Duodenum (tissue), 1 donor: ENCODE data around the gene TXNDC2.

DNA sequence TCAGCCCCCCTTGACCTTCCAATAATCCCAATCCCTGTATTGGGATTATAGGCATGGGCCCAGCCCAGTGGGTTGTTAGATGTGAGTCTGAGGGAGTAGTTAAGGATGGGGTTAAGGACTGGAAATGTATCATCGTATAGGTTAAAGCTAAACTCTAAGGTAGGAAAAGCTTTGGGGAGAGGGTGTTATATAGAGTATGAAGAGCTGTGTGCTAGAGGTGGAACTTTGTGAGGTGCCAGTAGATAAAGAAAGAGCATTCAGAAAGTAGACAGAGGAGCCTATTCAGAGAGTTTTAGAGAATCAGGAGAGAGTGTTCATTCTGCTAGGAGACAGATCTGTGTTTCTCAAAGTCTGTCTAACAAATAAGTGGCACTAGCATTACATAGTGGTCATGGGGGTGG lies 81.0 kb downstream of the ARHGAP28 start:
- PRO-cap, result no peak

DNA sequence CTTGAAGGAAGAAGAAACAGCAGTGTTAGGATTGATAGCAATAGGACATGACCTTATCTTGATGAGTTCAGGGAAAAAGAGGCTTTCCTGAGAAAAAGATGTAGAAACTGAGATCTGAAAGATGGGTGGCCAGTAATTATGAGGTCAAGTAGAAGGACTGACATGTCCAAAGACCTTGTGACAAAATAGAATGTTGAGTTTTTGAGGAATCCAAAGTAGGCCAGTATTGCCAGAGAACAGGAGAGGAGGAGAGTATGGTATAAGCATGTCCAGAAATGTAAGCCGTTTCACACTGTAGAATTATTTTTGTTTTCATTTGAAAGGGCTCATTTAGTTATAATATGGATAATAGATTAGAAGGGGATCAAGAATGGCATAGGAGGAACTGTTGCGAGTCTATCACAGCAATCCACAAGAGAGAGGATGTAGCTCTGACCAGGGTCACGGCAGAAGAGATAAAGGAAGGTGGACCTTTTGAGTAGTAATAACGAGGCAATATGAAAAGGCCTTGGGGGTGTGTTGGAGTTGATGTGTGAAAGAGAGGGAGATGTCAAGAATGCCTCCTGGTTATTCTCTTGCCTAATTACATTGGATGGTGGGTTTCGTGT lies 104.9 kb downstream of the ARHGAP28 start:
- PRO-cap, result no peak

DNA sequence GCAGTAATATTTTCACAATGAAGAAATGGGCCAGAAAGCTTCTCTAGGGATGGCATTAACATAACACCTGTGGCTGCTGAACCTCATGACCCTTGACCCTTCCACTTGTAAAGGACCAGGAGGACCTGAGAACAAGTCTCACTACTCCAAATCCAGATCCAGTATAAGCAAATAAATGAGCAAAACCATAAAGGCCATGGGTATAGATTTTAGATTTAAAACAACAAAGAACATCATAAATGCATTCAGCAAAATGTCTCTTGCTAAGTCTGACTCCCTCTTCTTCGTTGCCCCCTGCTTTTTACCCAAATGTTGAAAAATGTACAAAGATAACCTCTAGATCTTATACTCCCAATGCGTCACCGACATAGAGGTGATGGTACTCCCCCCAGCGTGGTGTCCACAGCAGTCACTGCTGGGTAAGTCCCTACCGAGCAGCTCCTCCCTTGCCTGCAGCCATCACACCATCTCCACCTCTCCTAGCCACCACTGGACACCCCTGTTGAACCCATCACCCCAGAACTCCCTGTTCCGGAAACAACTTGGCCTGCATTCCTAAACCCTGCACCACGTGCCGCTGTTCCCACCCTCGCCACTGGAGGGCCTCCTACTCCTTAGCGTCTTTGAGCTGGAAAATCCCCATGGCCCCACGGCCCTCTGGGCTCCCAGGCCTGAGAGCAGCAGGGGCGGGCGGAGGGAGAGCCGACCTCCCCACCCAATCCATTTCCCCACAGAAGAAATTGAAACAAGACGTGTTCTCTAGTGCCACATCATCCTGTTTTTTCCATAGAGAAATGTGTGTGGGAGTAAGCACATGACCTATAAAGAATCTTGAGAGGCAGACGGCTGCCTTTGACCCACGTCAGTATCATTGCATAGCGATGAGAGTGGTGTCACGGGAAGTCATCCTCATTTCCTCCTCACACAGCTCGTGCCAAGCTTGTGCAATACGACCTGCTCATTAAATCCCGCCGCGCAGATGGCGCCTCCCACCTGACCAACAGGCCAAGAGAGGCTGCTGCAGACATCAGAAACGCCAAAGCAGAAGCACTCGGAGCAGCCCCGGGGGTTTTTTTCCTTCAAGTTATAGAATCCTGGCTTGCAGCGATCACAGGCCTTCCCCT lies 79.4 kb downstream of the LAMA1 start:
- PRO-cap, result no peak

GRCh38 chr18:7084700-7085302 lies 32.8 kb downstream of the LAMA1 start:
- PRO-cap, result no peak

GRCh38 chr18:7561928-7562505 lies 5.1 kb upstream of the PTPRM start:
- PRO-cap, result no peak

GRCh38 chr18:7565943-7566396 lies 1.1 kb upstream of the PTPRM start:
- PRO-cap, result no peak

- PRO-cap, result no peak
Observed at GRCh38 chr18:7601146-7601580, 34.0 kb downstream of the PTPRM start.

DNA sequence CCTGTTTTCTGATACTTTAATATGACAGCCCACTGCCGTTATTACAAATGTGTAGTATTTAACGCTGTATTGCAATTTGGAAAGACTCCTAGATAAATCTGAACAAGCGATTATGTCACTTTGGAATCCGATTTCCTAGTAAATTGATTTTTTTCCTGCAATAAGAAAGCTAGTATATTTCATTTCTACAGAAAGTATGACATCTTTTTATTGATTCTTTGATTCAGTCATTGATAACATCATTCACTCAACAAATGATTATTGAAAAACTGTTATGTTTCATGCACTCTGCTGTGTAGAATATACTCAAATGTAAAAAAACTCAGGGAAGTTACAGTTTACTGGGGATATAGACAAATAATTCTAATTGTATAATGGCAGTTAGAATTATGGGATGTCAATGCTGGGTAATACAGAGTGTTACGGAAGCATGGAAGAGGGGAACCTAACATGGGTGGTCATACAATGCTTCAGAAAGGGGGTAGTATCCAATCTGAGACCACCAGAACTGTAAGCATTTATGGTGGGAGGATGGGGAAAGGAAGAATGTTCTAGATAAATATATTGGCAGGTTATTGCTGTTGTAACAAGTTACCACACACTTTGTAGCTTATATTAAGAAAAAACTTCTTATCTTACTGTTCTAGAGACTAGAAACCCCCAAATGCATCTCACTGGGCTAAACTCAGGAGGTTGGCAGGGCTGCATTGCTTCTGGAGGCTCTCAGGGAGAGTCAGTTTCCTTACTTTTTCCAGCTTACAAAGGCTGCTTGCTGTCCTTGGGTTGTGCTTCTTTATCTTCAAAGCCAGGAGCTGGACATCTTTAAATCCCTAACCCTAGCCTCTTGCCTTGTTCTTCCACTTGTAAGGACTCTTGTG lies 235.7 kb downstream of the PTPRM start:
- PRO-cap, result no peak

GRCh38 chr18:7967460-7967912 lies 400.4 kb downstream of the PTPRM start:
- PRO-cap, result no peak

DNA sequence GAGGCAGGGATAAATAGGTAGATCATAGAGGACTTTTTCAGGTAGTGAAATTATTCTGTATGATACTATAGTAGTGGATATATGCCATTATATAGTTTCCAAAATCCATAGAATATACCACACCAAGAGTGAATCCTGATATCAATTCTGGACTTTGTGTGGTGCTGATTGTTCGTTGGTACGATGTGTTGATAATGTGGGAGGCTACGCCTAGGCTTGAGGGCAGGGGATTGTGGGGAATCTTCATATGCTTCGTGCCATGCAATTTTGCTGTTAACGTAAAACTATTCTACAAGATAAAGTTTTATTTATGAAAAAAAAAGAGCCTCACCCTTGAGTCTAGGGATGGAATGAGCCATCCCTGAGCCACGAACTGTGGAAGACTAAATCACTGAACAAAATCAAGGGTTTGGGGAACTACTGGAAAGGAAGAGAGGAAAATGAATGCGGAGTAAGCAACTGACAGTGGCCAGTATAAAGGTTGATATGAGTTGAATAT lies 409.2 kb downstream of the PTPRM start:
- PRO-cap, result no peak

GRCh38 chr18:8610395-8610878 lies 1.2 kb downstream of the RAB12 start:
- PRO-cap, result no peak

DNA sequence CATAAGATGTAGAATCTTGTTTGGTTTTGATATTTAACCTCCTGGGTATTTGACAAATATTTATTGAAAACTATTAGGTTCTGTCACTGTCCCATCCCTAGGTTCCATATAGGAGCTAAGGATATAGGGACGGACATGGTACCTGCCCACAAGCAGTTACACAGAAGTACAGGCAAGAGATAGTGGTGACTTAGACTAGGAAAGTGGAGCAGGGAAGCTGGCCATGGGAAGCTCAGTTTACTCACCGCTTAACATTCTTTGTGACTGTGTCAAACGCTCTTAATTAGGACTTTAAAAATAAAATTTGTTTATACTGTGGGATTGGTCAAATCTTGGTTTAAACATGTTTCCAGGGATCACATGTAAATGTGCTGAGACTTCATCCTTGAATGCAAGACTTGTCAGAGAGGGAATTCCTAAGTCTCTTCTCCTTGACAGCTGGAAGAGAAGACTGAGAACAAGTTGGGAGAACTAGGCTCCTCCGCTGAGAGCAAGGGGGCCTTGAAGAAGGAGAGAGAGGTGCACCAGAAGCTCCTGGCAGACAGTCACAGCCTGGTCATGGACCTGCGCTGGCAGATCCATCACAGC lies 107.3 kb downstream of the MTCL1 start:
- PRO-cap, result no peak

DNA sequence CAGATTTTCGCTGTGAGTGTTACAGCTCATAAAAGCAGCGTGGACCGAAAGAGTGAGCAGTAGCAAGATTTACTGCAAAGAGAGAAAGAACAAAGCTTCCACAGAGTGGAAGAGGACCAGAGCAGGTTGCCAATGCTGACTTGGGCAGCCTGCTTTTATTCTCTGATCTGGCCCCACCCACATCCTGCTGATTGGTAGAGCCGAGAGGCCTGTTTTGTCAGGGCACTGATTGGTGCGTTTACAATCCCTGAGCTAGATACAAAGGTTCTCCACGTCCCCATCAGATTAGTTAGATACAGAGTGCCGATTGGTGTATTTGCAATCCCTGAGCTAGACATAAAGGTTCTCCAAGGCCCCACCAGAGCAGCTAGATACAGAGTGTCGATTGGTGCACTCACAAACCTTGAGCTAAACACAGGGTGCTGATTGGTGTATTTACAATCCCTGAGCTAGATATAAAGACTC lies 167.6 kb upstream of the NDUFV2 start:
- PRO-cap, result no peak

DNA sequence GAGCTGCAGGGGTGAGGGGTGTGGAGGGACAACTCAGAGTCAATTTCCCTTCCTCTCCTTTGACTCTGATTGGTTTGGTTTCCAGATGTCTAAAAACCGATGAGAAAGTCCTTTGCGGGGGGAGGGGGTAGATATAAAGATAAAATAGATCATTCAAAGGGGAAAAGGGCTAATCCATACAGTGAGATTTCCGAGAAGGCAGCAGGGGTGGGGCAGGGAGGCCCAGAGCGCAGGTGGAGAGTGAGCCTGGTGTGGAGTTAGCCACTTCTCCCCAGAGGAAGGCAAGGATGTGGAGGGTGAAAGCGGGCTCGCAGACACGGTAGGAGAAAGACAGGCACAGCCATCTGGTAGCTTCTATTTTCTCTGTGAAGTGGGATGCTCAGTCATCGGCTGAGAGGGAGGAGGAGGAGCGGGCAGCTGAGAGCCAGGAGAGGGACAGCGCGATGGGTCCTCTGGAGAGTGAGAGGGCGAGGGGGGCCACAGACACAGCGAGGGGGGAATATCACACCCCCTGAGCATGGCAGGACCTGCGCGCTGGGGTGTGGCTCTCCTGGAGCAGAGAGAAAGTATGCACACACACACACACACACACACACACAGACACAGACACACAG lies 153.3 kb upstream of the NDUFV2 start:
- PRO-cap, result no peak

GRCh38 chr18:8998545-8999364 lies 103.7 kb upstream of the NDUFV2 start:
- PRO-cap, result no peak

DNA sequence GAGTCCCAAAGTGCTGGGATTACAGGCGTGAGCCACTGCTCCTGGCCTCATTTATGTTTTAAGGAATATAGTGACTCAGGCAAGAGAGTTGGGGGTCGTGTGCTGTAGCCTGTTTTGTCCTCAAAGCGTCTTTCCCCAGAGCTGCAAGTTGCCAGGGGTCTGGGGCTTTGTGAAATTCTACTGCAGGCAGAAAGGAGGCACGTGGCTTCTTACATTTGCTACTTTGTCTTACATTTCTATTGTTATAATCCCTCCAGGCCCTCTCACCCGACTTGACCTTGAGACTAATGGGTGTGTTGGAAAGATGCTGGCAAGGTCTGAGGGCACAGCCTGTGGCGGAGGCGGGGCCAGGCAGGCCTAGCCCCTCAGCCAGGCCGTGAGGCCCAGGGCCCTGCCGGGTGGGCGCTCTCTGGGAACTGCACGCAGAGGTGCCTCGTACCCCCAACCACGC lies 85.8 kb upstream of the NDUFV2 start:
- PRO-cap, result no peak

- PRO-cap, result no peak
Observed at GRCh38 chr18:9433502-9433893, 41.8 kb upstream of the RALBP1 start.

DNA sequence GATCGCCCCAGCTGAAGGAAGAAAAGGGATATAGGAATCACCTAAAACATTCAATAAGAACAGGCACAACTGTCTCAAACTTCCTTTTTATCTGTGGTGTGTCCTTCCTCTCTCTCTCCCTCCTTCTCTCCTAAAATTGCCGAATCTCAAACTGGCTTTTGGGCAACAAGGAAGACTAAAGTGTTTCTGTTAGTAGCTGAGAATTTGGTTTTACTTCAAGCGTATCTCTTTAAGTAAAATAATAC lies 23.6 kb upstream of the RAB31 start:
- PRO-cap, result no peak

- PRO-cap, result unidirectional peak, minus-strand start at chr18:9737603
Observed at GRCh38 chr18:9737221-9737793, 29.2 kb downstream of the RAB31 start.

DNA sequence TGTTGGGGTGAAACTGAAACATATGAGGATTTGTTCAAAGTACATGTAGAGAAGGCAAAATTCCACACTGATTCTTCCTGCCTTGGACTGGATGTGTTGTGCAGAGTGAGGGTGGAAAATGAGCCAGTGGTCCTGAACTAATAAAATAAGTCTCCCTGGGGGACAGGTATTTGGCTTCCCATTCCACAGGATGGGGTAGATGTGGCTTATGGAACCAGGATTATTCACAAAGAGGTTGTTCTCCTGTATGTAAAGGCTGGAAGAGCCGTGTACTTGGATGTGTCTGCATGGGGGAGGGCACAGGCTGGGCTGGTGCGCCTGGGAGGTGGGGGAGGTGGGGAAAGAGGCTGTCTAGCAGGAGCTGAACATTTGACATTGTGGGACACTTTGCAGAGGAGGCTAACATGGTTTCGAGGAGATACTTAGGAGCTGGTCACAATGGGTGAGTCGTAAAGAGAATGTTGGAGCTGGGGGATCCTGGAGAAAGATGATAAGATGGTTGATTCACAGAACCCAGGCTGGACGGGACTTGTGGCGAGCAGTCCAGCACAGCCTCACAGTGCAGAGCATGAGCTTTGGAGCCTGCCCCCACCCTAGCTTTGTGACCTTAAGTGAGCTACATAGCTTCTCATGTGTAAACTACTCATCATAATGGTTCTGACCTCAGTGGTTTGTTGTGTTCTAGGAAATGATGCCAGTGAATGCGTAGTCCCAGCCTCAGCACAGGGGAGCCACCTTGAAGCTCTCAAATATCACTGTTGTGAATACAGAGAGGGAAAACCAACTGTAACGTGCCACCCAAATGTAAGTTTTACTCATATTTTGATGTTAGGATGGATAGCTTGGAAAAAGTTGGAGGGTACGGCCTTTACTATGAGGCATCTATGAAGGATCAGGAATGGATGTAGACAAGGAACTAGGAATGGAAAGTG lies at the start of gene TXNDC2:
Gene TXNDC2, plus strand, starts transcription at position 697 of the 932 bp plus-strand sequence.
- PRO-cap, result no peak